Skeletal muscle cell (primary cell): ENCODE measurements around a stretch of chr12.

GRCh38 chr12:110717881-110719035, 24.4 kb downstream of the PPP1CC start:
- RRBS: no CpG with 5 or more reads among the region's 9 CpGs

DNA sequence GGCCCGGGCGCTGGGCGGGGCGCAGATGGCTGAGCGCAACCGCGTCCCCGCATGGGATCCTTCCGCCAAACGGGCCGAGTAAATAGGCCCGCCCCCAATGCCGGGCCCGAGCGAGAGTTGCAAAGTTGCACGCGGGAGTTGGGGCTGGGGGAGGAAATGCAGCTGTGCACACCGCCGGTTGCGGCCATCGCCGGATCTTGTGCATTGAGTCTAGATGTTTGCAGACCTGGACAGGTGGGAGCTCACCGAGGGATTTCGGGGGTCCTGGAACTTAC, 277 bp upstream of the PPP1CC start:
- RRBS: 1% methylated on average over 7 of the region's 24 CpGs

DNA sequence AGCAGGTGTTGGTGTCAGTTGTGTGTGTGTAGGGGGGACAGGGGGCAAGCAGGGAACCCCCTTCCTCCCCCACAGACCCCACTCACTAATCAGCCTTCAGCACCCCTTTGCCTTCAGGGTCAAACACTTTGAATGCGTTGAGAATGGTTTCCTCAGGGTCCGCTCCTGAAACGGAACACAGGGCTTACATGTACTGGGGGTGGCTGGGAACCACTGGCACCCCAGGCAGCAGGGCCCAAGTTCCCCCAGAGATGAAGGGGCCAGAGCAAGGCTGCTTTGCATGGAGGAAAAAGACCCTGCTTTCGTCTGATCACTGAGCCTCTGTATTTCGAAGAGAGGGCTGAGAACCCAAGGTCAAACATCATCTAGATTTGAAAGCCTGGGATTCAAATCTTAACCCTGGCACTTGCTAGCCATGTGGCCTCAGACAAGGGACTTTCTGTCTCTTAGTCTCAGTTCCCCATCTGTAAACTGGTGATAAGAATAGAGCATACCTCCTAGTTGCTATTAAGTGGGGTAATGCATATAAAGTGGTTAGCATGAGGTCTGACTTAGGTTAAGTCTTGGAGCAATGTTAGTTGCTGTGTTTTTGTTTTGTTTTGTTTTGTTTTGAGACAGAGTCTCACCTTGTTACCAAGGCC, 7.1 kb downstream of the MYL2 start:
- RRBS: no CpG with 5 or more reads among the region's 5 CpGs

GRCh38 chr12:111107640-111108069, 73.7 kb downstream of the CUX2 start:
- RRBS: no CpG with 5 or more reads among the region's 3 CpGs

DNA sequence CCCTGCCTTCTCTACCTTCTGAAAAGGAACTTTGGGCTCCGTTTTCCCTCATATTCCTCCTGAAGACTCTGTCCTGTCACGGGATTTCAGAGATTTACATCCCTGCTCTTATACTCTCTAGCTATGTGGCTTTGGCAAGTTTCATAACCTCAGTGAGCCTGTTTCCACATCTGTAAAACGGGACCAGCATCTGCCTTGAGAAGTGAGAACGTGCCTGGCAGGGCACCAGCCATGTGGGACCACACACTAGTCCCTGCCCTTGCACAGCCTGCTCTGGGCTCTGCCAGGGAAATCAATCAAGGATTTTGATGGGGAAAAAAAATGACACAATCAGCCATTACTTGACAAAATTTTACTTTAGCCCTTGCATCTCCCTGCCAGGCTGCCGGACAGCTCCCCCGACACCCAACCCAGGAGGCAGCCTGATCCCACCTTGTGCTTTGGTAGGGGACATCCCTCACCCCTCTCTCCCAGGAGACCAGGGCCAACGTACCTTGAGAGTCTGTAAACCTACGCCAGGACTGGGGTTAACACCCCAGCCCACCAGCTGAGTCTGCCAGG, 8.5 kb downstream of the PHETA1 start:
- RRBS: no CpG with 5 or more reads among the region's 8 CpGs

GRCh38 chr12:111404505-111405204, 1.1 kb upstream of the SH2B3 start:
- RRBS: 5% methylated on average over 7 of the region's 22 CpGs

GRCh38 chr12:111436513-111437359, 31.0 kb downstream of the SH2B3 start:
- RRBS: no CpG with 5 or more reads among the region's 6 CpGs

- RRBS: no CpG with 5 or more reads among the region's 4 CpGs
Observed at GRCh38 chr12:111570608-111571288, 28.4 kb downstream of the ATXN2 start.

- RRBS: no CpG with 5 or more reads among the region's 5 CpGs
Observed at GRCh38 chr12:111643203-111643839, 42.4 kb downstream of the BRAP start.

DNA sequence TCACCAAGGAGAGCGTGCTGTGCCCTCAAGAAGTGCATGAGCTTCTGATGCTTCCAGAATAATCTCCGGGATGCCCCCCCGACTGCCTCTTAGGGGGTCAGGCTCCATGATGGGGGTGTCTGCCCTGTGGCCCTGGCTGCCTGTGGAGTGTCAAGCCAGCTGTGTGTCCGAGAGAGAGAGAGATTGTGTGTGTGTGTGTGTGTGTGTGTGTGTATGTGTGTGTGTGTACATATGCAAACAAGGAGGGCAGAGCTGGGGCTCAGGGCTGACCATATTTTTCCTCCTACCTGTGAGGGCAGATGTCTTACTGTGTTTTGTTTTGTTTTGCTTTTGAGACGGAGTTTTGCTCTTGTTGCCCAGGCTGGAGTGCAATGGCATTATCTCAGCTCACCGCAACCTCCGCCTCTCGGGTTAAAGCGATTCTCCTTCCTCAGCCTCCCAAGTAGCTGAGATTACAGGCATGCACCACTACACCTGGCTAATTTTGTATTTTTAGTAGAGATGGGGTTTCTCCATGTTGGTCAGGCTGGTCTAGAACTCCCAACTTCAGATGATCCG, 5.5 kb upstream of the ALDH2 start:
- RRBS: no CpG with 5 or more reads among the region's 10 CpGs

GRCh38 chr12:111767043-111767743, 460 bp downstream of the ALDH2 start:
- RRBS: no CpG with 5 or more reads among the region's 37 CpGs

- RRBS: no CpG with 5 or more reads among the region's 3 CpGs
Observed at GRCh38 chr12:111781024-111781475, 14.3 kb downstream of the ALDH2 start.

DNA sequence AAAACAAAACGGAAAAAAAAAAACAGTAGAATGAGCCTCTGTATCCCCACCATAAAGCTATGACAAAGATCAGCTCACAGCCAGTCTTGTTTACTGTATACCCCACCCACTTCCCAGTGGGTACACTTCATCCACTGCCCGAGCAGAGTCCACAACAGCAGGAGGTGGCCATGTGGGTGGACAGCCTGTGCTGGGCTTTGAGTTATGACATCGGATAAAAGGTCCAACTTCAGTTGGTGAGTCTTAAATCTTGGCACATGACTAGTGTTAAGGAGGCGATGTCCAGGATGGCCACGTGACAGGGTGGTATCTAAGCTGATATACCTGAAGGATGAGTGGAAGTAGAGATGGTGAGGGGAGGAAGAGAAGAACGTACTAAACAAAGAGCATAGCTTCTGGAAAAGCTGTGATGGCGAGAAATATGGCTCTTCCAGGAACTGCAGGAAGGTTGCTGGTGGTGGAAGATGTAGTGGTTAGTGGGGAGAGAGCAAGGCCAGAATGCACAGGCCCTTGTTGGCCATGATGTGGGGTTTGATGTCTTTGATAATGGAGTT, 34.7 kb upstream of the MAPKAPK5 start:
- RRBS: no CpG with 5 or more reads among the region's 7 CpGs

- RRBS: no CpG with 5 or more reads among the region's 2 CpGs
Observed at GRCh38 chr12:111822856-111823227, 19.2 kb upstream of the MAPKAPK5 start.

DNA sequence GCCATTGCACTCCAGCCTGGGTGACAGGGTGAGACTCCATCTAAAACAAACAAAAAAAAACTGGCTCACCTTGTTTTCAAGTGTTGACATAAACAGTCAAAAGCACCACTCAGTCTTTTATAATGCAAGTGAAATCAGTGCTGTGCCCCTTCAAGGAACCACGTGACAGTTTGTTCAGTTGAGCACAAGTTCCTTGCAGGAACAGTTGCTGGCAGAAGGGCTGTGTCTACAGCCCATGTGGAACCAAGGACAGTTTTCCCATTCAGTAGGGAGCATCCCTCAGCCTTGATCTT, 11.8 kb downstream of the TRAFD1 start:
- RRBS: no CpG with 5 or more reads among the region's 1 CpG

- RRBS: no CpG with 5 or more reads among the region's 25 CpGs
Observed at GRCh38 chr12:112418701-112418869, 162 bp upstream of the PTPN11 start.

GRCh38 chr12:112839356-112839757, 47.8 kb downstream of the RPH3A start:
- RRBS: no CpG with 5 or more reads among the region's 2 CpGs

DNA sequence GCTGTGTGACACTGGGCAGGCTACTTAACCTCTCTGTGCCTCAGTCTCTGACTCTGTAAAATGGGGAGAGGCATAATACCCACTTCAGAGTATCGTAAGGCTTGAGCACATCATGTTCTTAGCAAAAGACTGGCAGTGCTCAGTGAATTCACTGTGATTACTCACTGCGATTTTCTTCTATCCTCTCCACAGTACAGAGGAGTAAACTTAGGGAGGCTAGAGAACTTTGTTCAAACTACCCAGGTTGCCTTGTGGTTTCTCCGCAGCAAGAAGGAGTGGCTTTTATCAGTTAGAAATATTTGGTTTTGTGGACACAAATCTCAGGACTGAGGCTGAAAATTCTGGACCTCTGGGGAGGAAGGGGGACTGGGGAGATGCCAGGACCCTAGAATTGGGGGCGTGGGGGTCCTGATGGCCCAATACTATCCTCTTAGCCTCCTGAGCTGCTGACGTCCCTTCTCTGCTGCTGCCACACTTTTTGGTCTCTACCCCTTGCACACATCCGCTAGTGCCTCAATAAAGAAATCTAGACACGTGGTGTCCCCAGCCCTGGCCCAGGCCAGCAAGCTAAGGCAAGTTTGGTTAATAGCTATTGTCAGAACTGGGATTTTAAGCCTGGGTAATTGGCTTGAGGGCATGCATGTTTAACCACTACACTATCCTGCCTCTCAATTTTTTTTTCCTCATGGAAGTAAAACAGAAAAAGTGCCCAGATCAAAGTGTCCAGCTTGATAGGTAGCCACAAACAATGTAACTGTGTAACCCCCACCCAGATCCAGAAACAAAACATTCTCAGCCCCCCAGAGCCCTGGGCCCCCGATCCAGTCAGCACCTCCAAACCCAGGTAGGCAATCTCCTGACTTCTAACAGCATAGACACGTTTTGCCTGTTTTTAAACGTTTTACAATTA, 882 bp downstream of the OAS2 start:
- RRBS: no CpG with 5 or more reads among the region's 10 CpGs

- RRBS: no CpG with 5 or more reads among the region's 6 CpGs
Observed at GRCh38 chr12:113070919-113071581, 14.5 kb downstream of the DTX1 start.

DNA sequence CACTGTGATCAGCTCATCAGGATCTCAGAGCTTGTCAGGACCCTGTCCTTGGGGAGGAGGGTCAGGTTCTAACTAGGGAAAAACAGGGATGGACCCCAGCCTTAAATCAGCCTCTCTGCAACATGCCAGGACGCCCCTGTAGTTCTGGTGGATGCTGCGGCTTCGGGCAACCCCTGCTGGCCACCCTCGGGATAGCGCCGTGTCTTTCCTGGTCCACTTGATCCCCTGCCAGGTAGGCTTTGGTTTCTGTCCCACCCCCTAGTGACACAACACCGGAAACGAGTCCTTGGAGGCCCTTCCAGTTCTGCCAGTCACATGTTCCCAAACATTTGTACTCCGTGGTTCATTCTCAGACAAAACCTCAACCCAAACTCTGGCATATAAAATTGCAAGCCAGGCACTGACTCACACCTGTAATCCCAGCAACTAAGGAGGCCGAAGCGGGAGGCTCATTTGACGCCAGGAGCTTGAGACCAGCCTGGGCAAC, 37.2 kb downstream of the RASAL1 start:
- RRBS: no CpG with 5 or more reads among the region's 12 CpGs